Prostate gland (tissue), 2 donors: ENCODE results near the gene LAMB3.

- PRO-cap = no peak
- RAMPAGE, long total RNA, 2 experiments = no peak in any of the 2 experiments
These were observed 11.7 kb upstream of the PLXNA2 start for GRCh38 chr1:208255938-208256169.

- PRO-cap = no peak
- RAMPAGE, long total RNA, 2 experiments = no peak in any of the 2 experiments
These were observed 232.2 kb upstream of the PLXNA2 start for GRCh38 chr1:208476322-208476797.

DNA sequence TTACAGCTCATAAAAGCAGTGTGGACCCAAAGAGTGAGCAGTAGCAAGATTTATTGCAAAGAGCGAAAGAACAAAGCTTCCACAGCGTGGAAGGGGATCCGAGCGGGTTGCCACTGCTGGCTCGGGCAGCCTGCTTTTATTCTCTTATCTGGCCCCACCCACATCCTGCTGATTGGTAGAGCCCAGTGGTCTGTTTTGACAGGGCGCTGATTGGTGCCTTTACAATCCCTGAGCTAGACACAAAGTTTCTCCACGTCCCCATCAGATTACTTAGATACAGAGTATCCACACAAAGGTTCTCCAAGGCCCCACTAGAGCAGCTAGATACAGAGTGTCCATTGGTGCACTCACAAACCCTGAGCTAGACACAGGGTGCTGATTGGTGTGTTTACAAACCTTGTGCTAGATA is 243.7 kb upstream of the PLXNA2 start:
- PRO-cap = no peak
- RAMPAGE, long total RNA, 2 experiments = no peak in any of the 2 experiments

DNA sequence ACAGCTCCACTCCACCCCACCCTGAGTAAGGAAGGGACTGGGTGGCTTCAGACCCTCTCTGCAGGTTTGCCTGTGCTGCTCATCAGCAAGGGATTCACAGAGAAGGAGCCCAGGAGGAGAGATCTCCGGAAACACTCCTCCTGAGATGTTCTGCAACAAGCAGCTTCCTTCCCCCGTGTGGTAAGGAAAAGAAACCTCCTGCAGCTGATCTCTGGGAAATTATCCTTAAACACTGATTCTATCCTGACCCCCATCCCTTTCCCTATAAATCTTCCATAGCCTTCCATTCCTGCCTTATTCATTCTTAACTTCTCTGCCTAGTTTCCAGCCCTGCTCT is 373.7 kb upstream of the CAMK1G start:
- PRO-cap = no peak
- RAMPAGE, long total RNA, 2 experiments = no peak in any of the 2 experiments

DNA sequence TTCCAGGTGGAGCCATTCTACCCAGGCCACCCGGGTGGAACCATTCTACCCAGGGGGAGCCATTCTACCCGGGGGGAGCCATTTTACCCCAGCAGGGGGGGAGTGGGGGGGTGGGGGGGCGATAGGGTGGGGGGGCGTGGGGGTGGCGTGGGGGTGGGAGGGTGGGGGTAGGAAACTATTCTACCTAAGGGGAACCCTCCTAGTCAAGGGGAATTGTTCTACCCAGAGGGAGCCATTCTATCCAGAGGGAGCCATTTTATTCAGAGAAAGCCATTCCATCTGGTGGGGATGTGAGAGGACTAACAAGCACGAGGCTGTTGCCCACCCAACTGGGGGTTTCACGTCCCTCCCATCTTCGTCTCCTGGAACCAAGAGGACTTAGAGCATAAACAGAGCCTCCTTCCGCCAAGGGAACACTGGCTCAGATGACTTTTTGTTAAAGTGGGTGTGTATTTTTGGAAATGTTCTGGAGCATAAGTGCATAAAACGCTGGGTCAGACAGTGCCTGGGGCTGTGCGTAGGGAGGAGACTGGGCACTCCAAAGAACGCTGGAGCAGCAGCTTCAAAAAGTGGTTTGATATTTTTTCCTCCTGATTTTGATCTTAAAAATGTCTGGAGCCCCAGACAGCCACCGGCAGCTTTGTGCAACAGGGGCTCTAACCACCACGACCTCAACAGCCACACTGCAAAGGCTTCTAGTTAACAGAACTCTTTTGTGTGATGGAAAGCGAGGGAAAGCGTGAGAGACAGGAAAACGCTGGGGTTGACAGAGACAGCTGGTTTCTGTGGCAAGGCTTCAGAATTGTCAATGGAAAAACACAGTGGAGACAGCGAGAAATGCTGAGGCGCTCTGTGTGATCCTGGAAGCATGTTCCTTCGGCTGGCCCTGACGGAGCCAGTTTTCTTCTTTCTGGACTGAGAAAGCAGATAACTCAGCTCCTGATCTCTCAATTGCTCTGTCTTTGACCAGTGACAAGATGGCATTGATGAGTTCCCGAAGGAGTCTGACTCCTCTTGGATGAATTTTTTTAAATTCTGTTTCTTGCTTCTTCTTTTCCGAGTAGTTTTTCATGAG is 363.6 kb upstream of the CAMK1G start:
- PRO-cap = unidirectional peak, plus-strand start at position 511 of the sequence
- RAMPAGE, long total RNA, 2 experiments = no peak in any of the 2 experiments

DNA sequence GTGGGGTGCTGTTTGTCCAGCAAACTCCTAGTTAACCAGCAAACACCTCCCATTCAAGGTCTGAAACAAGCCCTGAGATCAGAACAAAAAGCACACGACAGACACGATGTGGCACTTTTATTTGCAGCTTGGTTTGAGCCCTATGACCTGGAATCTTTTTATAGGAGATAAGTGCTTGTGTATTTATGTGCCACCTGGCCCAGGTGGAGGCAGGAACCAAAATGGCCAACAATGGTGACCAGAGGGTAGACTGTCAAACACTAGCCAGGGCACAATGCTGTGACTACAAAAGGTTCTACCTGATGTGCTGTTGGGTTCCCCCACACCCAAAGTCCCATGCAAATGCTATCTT is 149.7 kb upstream of the CAMK1G start:
- PRO-cap = no peak
- RAMPAGE, long total RNA, 2 experiments = no peak in any of the 2 experiments

DNA sequence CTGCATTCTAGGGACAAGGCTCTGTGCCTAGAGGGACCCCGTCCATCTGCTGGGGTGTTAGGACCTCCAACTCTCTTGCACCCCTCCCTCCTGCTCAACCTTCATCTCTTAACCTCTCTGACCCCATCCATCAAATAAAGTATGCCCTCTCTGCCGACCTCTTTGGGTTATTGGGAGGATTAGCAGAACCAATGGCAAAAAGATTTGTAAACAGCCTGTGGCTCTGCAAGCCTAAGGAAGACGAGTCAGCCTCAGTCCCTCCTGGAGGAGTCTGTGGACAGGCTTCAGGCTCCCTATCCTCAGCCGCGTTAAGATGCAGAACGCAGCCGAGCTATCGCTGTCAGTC is 545 bp downstream of the CAMK1G start:
- PRO-cap = no peak
- RAMPAGE, long total RNA, 2 experiments = no peak in any of the 2 experiments

DNA sequence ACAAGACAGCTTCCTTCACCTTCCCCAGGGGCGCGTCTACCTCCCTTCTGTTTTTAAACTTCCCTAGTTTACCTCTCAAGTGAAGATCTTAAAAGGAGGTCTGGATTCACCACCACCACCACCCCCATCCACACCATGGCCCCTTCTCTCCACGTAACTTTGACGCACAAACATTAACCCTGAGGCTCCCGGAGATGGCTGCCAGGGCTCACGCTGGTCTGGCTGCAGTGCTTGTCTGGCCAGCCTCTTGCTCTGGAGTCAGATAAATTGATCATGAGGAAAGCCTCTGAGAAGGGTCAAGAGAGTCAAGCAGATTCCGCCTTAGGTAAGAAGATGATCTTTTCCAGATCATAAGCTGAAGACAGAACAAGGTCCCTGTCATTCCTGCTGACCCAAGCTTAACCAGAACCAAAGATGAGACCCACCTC is 932 bp downstream of the CAMK1G start:
- PRO-cap = unidirectional peak, minus-strand start at position 132 of the sequence
- RAMPAGE, long total RNA, 2 experiments = no peak in any of the 2 experiments

DNA sequence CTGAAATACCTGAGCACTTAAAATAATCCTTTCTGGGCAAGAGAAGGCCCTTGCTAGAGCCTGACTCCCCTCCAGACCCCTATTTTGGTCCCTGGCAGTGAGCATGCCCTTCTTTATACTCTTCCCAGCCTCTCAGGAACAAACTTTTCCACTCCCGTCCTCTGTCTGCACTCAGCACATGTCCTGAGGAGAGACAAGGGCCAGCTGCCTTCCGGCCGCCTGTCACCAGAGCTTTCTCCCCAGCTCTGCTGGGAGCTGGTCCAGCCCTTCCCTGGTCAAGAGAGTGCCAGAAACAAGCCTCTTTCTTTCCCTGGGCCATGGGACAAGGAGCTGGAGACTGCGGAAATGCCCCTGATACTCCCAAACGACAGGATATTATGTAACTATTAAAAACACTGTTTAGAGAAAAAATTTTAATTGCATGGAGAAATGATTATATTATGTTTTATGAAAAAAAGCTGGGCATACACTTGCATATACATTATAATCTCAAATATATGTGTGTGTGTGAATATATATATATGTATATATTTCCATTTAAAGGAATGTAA is 10.4 kb downstream of the LAMB3 start:
- PRO-cap = no peak
- RAMPAGE, long total RNA, 2 experiments = no peak in any of the 2 experiments

DNA sequence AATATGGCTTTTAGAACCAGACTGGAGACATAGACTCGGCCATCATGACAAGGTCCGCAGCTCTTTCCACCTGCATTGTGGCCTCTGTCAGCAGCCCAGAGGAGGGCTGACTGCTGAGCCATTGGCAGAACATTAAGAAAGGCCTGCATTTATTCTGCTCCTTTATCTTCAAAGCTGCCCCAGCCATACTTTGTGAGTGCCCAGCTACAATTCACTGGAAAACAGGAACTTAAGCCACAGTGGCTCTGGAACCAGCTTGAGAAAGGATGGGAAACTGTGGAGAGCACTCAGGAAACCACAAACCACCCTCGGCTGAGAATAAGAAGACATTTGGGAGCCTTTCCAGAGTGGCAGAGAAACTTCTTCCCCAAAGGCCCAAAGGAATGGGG is 1.9 kb downstream of the LAMB3 start:
- PRO-cap = no peak
- RAMPAGE, long total RNA, 2 experiments = no peak in any of the 2 experiments

- PRO-cap = bidirectional peak, plus-strand start at chr1:209652604, minus-strand start at chr1:209652495
- RAMPAGE, long total RNA, 2 experiments = start-site peak on the minus strand in 2 of 2 experiments, at chr1:209652425-209652500 at its widest, 179 to 512 reads per replicate
These were observed at the start of gene LAMB3 for GRCh38 chr1:209652201-209652773. Gene LAMB3, minus strand, starts transcription at chr1:209652425.

DNA sequence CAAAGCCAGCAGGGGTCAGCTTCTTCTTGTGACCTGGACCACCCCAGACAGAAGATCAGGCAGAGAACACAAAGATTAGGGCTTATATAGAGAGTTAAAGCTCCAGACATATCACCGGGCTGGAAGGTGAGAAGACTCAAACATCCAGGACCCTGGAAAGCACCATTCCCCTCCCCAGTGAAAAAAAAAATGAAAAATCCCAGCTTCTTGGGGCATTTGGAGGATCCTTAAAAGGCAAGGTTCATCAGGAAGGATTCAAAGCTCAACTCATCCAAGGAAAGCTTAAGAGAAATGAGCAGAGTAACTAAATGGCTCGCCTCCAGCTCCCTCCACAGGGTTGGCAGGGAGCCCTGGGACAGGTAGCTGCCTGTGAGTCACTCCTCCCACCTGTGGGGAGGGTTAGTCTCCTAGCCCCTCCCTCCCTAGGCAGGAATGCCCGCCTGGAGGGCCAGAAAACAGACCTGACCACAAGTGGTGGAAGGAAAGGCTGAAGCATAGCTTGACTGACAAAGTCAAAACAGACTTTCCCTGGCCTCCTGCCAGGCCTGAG is 624 bp upstream of the LAMB3 start:
- PRO-cap = bidirectional peak, plus-strand start at position 429 of the sequence, minus-strand start at position 269 of the sequence
- RAMPAGE, long total RNA, 2 experiments = no peak in any of the 2 experiments

- PRO-cap = no peak
- RAMPAGE, long total RNA, 2 experiments = no peak in any of the 2 experiments
These were observed 1.6 kb upstream of the LAMB3 start for GRCh38 chr1:209653771-209654368.

GRCh38 chr1:209673632-209674668 is 1.3 kb upstream of the G0S2 start:
- PRO-cap = no peak
- RAMPAGE, long total RNA, 2 experiments = no peak in any of the 2 experiments

DNA sequence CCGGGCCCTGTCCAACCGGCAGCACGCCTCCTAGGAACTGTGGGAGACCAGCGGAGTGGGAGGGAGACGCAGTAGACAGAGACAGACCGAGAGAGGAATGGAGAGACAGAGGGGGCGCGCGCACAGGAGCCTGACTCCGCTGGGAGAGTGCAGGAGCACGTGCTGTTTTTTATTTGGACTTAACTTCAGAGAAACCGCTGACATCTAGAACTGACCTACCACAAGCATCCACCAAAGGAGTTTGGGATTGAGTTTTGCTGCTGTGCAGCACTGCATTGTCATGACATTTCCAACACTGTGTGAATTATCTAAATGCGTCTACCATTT is 714 bp downstream of the G0S2 start:
- PRO-cap = no peak
- RAMPAGE, long total RNA, 2 experiments = no peak in any of the 2 experiments

DNA sequence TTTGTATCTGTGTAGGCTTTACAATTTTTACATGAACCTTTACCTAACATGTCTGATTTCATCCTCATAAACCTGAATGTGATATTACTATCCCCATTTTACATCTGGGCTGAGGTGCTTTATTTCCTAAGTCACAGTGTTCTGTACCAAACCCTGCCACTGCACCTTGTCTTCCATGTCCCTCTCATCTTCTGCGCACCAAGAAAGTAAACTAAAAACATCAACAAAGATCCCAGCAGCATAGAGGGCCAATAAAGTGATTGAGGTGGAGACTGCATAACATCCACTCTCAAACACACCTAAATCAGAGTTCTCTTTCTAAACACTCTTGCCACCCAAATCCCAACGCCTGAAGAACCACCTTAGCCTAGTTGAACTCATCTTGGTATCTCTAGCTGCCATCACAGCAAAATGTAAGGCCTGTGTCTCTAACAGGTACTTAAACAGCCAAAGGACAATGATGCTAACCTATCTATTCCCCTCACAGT is 1.7 kb downstream of the IRF6 start:
- PRO-cap = bidirectional peak, plus-strand start at position 254 of the sequence, minus-strand start at position 193 of the sequence
- RAMPAGE, long total RNA, 2 experiments = no peak in any of the 2 experiments

DNA sequence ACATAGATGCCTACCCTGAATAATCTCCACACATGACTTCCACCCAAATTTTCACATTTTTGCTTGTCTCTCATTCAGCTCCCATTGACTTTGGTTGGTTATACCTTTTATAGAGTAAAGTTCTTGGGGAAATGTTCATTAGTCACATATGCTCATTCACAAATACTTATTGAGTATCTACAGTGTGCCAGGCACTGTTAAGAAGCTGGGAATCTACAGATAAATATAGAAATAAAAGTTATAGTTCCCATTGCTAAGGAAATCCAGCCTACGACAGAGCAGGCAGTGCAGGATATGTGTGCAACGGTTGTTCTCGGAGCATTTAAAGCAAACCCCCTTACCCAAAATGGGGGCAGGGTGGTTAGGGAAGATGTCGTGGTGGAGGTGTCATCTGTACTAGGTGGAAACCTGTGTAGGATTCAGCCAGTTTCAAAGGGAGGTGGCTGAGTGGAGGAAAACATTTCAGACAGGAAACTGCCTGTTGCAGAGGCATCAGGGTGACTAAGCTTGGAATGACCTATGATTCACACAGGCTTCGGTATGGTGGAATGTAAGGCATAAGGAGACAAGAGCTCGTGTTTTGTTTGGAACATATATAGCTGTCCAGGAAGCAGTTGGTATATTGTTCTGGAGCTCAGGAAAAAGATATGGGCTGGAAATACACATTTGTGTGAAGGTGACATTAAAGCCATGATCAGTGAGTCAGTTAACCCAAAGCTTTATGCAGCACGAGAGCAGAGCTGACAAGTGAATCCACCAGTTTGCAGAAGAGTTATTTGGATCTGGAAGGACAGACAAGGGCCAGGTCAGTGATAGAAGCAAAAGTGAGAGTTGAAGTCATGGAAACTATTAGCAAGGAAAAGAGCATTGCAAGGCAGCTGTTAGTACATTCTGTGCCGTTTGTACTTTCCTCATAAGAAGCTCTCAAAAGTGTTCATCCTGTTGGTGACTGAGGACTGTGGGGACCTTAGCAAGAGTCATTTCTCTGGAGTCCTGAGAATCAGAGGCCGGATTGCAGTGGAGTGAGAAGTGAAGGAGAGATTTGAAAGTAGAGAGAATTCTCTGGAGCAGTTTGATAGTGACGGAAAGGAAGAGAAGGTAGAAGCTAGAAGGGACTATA is 12.1 kb downstream of the UTP25 start:
- PRO-cap = no peak
- RAMPAGE, long total RNA, 2 experiments = no peak in any of the 2 experiments

- PRO-cap = no peak
- RAMPAGE, long total RNA, 2 experiments = no peak in any of the 2 experiments
These were observed 51.9 kb downstream of the UTP25 start for GRCh38 chr1:209879586-209880197.

DNA sequence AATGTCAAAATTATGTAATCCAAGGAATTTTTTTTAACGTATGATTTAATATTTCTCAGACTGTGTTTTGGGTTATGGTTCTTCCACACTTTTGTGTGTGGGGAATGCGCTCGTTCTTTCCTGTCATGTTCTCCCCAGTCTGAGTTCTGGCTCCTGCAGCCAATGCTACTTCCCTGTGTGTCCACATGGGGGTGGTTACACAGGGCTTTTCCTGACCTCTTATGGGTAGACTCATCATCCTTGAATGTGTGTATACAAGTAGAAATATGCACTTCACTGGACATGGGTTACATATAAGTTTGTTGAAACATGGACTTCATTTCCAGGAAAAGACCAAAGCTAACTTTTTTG is 7.2 kb downstream of the SERTAD4 start:
- PRO-cap = no peak
- RAMPAGE, long total RNA, 2 experiments = no peak in any of the 2 experiments

DNA sequence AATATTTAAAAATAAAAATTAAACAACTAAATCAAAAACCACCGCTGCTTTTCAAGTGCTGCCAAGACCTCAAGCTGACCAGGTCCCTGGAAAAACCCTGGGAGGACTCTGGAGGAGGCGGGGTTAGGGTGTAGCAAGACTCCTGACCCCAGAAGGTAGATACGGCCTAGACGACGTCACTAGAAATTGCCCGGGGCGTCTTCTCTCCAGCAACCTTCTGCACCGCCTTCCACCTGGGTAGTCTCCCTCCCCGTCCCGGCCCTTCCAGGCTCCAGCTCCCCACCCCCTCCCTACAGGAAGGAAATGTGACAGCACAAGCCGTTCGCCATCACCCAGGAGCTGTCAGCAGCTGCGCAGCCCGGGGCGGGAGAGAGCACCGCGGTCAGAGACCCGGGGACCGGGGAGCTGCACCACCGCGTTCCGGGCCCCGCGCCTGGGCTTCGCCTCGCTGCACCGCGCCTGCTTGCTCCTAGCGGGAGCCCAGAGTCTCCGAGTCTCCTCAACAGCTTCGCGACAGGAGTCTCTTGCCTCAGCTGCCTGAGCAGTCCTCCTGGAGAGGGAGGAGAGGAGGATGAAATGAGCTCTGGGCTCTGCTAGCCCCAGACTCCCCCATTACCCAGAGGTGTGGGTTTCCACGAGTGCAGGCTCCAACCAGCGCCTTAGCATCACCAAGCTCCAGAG is 20.1 kb downstream of the SERTAD4 start:
- PRO-cap = no peak
- RAMPAGE, long total RNA, 2 experiments = no peak in any of the 2 experiments